NT2/D1 (cell line): Measurements from ENCODE around the gene CLINT1.

DNA sequence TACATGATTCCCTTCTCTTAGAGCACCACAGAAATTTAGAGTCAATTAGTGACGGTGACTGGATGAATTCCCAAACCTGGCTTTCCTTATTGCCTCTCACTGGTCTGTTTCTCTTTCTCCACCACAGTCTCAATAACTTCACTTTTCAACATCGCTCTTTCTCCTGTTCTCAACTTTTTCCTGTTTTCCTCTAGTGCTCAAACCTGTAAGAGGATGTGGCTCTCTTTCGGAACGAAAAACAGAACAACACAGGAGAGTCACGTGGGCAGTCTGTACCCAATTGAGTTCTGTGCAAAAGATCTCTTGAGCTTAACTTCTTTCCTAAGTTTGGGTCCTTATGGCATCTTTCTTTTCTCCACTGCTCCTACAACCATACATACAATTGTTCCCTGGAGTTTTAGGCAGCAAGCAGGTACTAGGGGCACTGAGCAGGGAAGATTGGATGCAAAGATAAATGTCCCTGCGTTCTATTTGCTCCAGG, 8.9 kb downstream of the HAVCR1 start:
- RRBS, 2 experiments = no CpG with 5 or more reads among the region's 6 CpGs

DNA sequence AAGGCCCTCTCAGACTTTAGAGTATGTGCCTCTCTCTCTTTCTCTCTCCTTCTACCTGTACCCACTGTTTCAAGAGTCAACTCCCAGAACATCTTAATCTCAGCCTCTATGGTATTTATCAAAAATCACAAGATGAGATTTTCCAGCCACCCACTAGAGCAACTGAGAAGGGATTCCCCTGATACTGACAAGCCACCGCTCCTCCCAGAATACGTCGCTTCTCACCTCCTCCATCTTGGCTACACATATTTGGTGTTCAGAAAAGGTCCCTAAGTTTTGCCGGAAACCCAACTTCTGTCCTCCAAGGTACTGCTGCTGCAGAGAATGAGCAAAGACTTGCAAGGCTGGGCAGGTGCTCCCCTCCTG, 6.1 kb downstream of the GARIN3 start:
- RRBS, 2 experiments = no CpG with 5 or more reads among the region's 4 CpGs

GRCh38 chr5:157265368-157265941, 468 bp upstream of the CYFIP2 start:
- RRBS, 2 experiments = 0 to 7% methylated on average over 2 to 4 of the region's 18 CpGs

DNA sequence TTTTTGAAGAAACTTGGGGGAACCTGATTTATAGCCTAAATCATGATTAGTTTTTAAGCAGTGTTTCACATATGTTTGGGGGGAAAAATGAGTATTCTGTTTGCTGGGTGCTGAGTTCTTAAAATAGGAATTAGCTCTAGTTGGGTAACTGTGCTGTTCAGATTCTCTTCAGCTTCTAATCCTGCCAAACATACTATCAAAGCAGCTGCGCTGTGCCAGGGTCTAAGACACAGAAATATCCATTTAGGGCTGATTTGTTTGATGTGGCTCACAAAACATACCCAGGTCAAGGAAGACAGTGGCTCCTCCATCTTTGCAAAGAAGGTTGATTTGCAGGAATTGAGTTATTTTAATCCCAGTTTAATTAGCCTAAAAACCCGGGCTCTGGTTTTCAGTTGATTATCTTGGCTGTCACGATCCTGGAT, 18.6 kb downstream of the CYFIP2 start:
- RRBS, 2 experiments = no CpG with 5 or more reads among the region's 3 CpGs

DNA sequence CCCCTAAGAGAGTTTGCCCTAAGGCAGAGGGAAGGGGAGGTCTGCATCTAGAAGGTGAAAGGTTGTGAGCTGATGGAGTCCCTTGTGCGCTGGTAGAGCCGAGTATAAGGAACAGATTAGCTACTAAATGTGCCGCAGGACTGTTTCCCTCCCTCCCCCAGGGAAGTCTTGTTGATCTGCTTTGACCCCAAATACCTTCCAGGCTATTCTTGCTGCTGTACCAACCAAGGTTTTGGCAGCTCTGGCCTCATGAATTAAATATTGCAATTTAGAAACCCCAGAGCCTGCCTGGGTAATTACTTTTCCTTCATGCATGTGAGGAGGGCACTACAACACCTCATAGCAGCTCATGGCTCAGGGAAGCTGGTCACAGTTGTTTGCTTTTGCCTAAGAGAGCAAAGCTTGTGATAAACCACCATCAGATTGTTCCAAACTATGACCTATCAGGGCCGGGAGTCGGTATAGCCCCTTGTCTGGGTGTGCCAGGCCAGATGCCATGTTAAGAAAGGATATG, 19.7 kb downstream of the CYFIP2 start:
- RRBS, 2 experiments = no CpG with 5 or more reads among the region's 5 CpGs

DNA sequence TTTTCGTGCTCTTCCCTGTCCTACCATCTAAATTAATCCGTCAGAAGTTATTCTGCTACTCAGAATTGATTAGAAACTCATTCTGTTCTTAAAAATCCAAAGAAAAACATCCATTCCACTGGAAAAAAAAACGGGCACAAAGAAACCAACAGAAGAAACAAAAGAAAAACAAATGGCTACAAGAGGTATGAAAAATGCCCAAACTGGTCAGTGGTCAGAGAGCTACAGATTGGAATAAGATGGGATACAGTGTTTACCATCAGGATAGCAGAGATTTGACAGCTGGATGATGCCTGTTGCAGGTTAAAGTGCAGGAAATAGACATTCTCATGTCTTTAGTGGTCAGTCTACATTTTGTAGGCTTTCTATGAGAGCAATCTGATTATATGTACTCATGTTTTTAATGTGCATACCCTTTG, 30.3 kb downstream of the FNDC9 start:
- RRBS, 2 experiments = no CpG with 5 or more reads among the region's 3 CpGs

GRCh38 chr5:157323827-157324091, 21.7 kb downstream of the FNDC9 start:
- RRBS, 2 experiments = no CpG with 5 or more reads among the region's 4 CpGs

GRCh38 chr5:157393117-157393824, 47.8 kb upstream of the FNDC9 start:
- RRBS, 2 experiments = no CpG with 5 or more reads among the region's 3 CpGs

- RRBS, 2 experiments = no CpG with 5 or more reads among the region's 11 CpGs
These were observed 13.0 kb upstream of the NIPAL4 start for GRCh38 chr5:157446905-157447461.

- RRBS, 2 experiments = no CpG with 5 or more reads among the region's 9 CpGs
These were observed 18.2 kb downstream of the NIPAL4 start for GRCh38 chr5:157478019-157478892.

GRCh38 chr5:157492869-157493387, 32.9 kb downstream of the NIPAL4 start:
- RRBS, 2 experiments = 83 to 95% methylated on average over 4 of the region's 10 CpGs

DNA sequence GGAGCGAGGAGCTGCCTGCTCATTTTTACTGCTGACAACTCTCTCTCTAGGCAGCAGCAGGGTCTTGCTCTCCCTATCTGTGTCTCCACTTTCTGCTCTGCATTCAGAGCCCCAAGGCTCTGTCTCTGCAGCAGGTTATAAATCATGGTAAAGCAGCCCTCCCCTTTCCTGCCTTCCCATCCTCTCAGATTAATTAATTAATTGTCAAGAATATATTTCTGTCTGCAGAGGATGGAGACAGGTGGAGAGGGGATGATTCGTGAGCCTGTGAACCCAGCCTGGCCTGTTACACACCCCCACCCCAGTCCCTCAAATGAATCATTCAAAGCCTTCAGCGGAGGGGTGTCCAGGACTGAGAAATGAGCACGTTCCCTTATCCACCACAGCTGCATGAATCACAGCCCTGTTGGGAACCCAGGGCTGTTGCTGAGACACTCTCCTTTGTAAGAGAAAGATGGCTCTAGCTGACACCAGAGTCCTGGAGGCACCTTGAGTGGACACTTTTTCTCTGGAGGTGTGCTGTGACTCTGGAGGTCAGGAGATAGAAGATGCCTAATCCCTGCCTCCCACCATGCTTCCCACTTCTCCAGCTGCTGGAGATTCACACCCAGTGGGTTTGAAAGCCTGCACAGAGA, 56.0 kb downstream of the NIPAL4 start:
- RRBS, 2 experiments = no CpG with 5 or more reads among the region's 4 CpGs

DNA sequence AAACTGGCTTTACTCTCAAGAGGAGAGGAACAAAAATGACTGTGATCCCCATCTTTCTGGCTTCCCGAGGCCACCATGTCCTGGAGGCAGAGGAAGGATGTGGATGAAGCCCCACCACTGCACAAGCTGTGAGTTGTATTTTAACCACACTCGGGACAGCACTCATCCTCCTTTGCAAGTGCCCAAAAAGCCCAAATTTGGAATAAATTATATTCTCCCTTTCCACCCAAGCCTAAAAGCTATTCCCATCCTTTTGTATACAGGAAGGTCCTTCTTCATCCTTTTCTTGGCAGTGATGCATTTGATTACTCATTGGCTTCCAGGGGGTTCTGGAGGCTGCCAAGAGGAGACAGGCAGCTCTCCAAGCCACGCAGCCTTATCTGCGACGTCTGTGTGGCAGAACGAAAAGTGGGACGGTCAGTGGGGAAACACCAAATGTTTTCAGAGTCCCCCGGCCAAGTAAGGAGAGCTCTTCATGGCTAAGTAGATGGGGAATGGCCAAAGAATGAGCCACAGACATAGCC, 12.3 kb downstream of the ADAM19 start:
- RRBS, 2 experiments = no CpG with 5 or more reads among the region's 8 CpGs

GRCh38 chr5:157574958-157575591, 500 bp downstream of the ADAM19 start:
- RRBS, 2 experiments = 1% methylated on average over 17 of the region's 49 CpGs

- RRBS, 2 experiments = 1 to 2% methylated on average over 27 of the region's 67 CpGs
These were observed at the start of gene CLINT1 for GRCh38 chr5:157858484-157859433. TSS of gene CLINT1 (minus strand) at chr5:157859145.

- RRBS, 2 experiments = no CpG with 5 or more reads among the region's 4 CpGs
These were observed 61.1 kb upstream of the CLINT1 start for GRCh38 chr5:157919930-157920466.

- RRBS, 2 experiments = no CpG with 5 or more reads among the region's 5 CpGs
These were observed 260.9 kb upstream of the CLINT1 start for GRCh38 chr5:158119842-158120339.

DNA sequence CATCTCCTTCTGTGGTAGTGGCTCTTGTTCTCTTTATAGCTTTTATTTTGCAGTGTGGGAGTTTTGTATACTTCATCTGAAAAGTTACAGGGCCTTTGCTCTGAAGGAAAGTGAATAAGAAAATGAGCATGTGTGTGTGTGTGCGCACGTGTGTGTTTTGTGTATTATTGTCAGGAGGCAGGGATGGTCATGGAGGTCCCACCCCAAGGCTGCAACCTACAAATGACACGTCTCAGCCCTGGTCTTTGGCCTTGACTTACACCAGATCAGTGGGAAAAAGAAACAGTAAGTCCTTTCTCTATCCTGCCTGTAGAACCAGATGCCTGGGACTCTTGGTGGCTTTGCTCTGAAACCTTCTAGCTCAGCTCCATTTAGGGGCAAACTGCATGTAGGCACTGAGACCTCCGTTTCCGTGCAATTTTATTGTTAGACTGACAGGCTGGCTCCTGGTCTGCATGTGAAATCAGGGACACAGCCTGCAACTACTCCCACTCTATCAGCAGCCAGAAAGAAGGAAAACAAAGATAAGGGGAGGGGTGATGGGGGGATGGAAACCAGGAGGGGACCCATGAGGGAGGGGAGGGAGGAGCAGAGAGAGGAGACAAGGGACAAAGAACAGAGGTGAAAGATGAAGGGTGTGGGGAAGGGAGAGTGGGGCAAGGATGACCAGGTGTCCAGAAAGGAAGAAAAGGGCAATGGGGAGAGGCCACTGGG, 316.5 kb upstream of the CLINT1 start:
- RRBS, 2 experiments = no CpG with 5 or more reads among the region's 5 CpGs

DNA sequence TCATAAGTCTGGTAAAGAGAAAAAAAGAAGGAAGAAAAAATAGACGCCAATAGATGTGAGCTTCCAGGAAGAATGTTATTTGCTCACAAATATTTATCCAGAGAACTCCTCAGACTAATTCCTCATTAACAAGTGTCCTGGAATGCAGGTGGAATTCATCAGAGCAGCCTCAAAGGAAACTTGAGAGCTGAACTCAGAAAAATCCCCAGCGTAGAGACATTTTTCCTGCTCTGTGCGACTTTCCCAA, 616.3 kb downstream of the EBF1 start:
- RRBS, 2 experiments = no CpG with 5 or more reads among the region's 3 CpGs

- RRBS, 2 experiments = no CpG with 5 or more reads among the region's 6 CpGs
These were observed 104.0 kb downstream of the EBF1 start for GRCh38 chr5:158995688-158996055.